Vein endothelial cell (primary cell): ENCODE measurements around the gene PIGH.

DNA sequence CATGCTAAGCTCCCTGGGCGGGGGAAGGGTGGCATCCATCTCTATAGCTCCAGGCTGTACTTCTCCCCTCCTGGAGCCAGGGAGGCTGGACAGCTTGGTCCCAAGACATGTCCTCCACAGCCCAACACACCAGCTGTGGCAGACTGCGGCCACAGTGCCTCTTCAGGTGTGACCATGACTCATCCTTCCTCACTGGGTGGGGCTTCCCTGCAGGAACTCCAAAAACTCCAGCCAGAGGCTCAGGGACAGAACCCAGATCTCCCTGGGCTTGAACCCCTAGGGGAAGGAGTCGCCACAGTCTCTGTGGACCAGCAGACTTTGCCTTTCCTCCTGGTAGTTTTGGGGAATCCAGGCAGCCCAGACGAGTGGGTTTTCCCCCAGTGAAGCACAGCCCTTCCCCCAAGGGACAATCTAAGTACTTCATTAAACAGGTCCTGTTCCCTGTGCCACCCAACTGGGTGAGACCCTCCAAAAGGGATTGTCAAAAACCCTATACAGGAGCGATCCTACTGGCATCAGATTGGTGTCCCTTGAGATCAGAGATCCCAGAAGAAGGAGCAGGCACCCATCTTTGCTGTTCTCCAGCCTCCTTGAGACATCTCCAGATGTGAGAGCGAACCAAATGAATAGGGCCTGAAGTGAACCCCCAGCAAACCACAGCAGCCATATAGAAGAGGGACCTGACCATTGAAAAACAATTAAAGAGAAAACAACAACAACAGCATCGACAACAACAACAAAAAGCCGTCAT lies 194.1 kb downstream of the GPHN start:
- CAGE, long polyA plus RNA = no peak

DNA sequence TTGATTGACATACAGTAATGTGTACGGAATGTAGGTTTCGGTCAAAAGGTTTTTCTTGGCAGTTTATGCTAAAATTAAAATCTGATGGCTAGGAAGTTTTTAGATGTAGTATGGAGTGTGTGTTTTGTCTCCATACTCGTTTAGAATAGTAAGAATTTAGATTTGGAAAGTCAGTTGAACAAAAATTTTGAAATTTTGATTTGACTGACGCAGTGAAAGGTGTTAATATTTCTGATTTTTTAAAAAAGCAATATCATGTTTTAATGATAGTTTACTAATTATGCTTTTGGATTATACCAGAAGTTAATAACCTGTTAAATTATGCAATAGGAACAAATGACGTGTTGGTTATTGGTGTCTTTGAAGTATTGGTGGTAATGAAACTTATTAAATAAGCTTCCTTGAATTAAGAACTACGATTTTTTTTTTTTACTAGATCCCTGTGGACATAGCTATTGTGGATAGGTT lies 1.0 kb downstream of the PALS1 start:
- CAGE, long polyA plus RNA = no peak

GRCh38 chr14:67457697-67458245 lies 30.8 kb downstream of the TMEM229B start:
- CAGE, long polyA plus RNA = no peak

GRCh38 chr14:67580582-67581519 lies 19.2 kb downstream of the PIGH start:
- CAGE, long polyA plus RNA = no peak

- CAGE, long polyA plus RNA = start-site peak on the minus strand at chr14:67600268-67600290, 15 and 17 reads in 2 replicates
Measured at GRCh38 chr14:67599526-67600644, at the start of gene PIGH. Gene PIGH (minus strand): TSS chr14:67600268.

DNA sequence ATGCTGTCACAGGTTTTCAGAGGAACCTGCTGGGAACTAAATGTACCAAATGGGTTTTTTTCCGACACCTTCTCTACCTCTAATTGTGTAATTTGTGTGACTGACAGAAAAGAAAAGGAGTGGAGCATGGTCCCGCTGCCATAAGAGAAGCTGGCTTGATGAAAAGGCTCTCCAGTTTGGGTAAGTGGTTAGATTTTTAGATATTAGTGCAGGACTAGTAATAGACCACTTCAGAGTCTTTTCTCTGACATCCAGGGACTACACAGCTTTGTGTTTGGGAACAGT lies 1.0 kb downstream of the ARG2 start:
- CAGE, long polyA plus RNA = no peak

GRCh38 chr14:67856854-67857200 lies 37.2 kb downstream of the RAD51B start:
- CAGE, long polyA plus RNA = no peak

DNA sequence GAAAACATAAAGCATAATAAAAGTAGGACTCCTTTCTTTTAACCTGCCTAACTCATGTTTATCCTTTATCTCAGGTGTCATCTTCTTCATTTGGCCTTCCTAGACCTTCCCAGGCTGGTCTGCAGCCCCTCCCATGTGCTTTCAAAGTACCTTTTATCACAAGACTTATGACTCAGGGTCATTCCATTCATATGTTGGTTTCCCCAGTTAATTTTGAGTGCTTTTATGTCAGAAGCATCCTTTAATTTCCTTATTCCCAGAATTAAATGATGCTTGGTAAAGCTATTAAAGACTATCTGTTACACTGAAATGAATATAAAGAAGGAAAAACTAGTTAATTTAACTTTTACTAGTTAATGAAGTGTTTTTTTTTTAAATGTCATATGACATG lies 322.2 kb downstream of the RAD51B start:
- CAGE, long polyA plus RNA = no peak

GRCh38 chr14:68245700-68246068 lies 426.1 kb downstream of the RAD51B start:
- CAGE, long polyA plus RNA = no peak

DNA sequence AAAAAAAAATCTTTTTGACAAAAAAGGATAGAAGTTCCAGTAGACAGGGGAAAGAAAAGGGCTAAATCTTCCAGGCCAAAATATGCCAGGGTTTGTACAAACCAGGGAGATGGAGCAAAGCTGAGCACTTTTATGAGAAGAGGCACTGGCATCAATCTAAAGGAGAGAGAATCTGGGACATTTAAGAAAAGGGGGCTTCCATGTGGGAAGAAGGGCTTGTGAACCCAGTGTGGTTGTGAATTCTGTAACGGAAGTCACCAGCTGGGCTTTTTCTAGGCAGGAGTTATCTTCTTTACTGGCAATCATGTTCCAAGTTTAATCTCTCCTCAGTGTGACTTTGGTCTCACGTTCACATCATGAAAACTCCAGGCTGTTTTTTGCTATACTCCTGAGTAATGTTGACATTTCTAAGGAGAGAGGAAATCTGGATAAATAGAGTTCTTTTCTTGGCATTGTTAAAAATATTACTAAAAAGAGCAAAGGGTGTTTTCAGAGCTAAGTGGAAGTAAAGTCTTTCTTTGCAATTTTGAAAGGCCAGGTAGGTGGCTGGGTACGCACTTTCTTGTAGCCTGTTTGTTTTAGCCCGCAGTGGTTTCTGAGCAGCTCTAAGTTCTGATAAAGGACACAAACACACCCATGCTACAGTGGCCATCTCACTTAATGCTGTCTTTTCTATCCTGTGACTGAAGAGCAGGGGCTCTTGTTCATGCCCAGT lies 426.9 kb downstream of the RAD51B start:
- CAGE, long polyA plus RNA = no peak

- CAGE, long polyA plus RNA = no peak
Measured at GRCh38 chr14:68362750-68363202, 430.1 kb downstream of the ZFP36L1 start.

- CAGE, long polyA plus RNA = no peak
Measured at GRCh38 chr14:68466324-68467107, 326.4 kb downstream of the ZFP36L1 start.

GRCh38 chr14:68473059-68473552 lies 319.8 kb downstream of the ZFP36L1 start:
- CAGE, long polyA plus RNA = no peak

DNA sequence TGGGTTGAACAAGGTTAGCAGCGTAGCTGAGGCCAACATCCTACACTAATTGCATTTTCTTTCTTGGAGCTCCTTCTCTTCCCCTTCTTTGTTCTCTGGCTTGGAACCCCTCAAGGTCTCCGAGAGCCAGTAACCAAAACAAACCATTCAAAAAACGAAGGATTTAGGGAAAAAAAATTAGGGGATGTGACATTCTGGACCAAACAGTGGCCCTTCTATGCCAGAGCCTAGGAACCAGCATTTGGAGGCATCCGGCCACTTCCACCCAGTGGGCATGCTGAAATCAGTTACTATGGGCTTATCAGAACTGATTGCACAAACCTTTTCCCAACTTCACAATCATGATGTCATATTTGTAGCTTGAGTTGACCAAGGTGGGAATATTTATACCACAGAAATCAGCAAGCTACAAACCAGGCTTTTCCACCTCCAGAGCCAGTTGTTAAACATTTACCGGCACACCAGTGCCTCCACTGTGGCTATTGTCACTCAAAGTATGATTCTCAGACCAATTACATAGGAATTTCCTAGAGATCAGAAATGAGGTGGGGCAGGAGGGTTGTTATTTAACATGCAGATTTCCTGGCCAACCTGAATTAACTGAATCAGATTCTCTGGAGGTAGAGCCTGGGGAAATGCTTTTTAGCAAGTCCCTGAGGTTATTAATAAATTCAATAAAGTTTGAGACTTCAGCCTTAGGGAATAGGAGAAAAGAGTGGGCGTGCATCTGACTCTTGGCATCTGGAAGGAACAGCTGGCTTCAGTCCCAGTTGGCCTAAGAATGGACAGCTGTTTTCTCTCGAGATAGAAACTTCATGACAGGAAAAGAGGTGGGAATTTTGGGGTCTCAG lies 273.9 kb downstream of the ZFP36L1 start:
- CAGE, long polyA plus RNA = no peak

GRCh38 chr14:68520535-68521312 lies 272.1 kb downstream of the ZFP36L1 start:
- CAGE, long polyA plus RNA = no peak

DNA sequence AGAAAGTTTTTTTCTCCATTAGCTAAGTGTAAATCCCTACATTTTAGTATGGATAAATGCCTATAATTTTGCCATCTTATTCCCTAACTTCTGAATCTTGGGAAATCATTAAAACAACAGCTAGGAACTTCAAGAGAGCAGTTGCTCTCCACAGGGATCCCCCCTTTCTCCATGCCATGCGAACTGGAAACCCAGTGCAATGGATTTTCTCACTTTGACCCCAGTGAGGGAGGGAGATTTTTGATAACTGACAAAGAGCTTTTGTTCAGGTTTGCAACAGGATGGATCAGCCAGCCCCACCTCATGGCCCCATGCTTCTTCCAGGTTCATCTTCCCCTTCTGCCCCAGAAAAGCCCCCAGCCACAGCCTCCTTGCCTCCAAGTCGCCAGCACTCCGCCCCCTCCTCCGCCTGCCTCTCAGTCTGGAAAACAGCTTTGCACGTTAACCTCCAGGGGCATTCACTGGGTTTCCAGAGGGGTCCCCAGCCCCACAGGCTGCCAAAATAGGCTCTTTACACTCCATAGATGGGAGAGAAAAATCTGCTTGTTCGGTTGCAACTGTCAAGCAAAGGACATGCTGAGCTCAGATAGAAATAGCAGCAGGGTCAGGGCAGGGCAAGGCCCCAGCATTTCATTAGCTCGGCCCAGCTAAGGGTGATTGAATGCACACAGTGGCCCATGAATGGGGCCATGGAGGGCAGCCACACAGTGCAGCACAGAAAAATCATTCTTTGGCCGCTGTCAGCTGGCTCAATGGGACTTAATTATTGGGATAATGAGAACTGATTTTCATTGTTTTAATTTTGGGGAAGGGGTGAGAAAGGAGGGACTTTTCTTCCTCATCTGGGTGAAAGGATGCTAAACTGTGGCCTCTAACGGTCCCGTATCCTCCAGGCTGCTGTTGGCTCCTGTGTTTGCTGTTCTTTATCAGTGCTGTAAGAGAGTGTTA lies 253.6 kb downstream of the ZFP36L1 start:
- CAGE, long polyA plus RNA = no peak

DNA sequence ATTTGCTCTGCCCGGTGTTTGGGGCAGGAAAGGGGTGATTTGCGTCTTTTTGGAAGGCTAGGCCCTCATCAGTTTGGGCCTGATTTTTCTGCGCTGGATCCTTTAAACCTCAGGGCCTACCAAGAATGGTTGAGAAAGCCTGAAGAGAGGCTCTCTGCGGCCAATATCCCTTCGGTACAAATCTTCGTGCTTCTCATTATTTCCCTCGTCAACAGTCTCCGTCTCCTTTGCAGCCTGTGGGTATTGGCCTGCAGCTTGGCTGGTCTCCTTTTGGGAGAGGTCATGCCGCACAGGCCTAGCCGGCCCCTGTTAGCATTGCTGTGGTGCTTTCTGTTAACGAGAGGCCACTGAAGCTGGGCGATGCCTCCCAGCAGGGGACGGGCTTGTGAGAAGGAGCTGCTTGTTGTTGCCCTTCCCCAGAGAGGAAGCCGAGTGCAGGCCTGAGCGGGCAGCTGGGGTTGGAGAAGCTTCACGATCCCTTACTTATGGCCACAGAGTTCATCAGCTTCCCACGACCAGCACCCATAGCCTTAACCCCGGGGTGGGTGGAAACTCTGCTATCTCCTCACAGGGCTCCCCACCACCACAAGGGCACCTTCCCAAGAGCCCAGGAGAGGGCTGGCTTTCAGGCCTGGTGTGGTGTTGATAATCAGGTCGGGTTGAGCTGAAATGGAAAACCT lies 228.6 kb downstream of the ZFP36L1 start:
- CAGE, long polyA plus RNA = no peak

DNA sequence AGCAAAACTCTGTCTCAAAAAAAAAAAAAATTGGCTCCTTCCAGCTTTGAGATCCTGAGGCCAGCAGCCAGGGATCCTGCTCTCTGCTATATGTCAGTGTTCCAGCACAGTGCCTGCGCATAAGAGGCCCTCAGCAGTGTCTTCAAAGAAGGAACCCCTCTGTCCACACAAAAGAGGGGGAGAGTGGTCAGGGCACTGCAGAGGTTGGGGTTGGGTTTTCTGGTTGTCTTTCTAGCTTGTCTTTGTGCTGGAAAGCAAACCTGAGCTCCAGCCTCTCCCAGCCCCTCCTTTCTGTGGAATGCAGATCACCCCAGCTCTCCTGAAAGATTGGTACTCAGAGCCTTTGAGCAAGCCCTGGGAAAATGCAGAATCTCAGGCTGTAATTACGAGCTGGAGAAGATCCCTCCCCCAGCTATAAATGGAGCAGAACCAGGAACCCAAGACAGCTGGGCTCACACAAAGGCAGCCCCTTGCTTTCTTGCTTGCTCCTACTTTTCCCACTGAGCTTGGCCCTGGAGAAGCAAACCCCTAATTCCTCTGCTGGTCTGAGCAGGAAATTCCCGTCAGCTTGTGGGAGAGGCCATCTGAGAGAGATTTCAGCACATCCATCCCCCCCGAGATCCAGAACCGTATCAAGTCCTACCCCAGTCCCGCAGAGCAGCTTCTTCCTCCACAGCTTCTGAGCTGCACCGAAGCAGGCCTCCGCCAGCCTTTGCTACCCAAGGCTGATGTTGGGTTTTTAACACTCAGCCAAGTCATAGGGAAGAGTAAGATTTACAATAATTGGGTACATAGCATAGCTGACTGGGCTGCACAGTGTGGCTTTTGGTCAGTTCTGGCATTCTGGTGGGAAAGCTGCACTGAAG lies 205.6 kb downstream of the ZFP36L1 start:
- CAGE, long polyA plus RNA = no peak

- CAGE, long polyA plus RNA = no peak
Measured at GRCh38 chr14:68626884-68627770, 165.7 kb downstream of the ZFP36L1 start.

DNA sequence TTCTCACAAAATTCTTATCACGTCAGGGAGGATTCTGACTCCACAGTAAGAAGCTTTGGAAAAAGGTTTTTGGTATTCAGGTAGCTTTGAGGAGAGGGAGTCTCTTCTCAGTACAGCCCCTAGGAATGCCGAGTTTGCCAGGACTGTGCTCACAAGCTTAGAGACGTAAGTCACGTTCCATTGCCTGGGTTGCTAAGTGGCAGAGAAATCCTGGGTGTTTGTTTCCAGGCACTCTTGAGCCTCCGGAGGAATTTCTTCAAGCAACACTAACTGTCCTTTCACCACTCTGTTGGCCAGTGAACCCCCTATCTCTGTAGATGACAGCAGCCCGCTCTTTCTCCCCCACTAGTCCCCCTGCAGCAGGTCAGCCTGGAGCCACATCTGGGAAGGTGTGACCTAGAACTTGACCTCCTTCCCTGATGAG lies 162.8 kb downstream of the ZFP36L1 start:
- CAGE, long polyA plus RNA = no peak